Endometrial microvascular endothelial cells (primary cell): ENCODE data around the genes CNIH2, BRMS1, DPP3 and ZDHHC24.

DNA sequence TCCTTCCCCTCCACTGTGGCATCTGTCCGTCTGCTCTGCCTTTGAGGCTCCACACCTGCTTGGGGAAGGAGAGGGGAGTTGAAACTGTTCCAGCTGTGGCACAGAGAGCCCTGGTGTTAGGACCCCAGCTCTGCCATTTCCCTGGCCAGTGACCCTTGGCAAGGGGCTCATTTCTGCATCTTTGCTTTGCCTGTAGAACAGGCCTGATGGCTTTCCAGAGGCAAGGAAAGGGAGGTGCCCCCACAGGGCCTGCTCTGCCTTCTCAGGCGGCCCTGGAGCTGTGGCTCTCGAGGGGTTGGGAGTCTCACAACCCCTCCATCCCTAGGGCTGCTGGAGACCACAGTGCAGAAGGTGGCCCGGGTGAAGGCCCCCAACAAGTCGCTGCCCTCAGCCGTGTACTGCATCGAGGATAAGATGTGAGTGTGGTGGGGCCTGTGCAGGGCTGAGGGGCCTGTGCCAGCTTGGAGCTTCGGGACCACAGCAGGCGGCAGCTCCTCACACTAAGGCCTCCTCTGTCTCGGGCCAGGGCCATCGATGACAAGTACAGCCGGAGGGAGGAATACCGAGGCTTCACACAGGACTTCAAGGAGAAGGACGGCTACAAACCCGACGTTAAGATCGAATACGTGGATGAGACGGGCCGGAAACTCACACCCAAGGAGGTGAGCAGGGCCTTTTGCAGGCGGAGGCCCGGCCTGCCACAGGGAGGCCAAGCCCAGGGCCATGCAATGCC lies 15.9 kb downstream of the SART1 start:
- RAMPAGE, long total RNA: no peak

GRCh38 chr11:66002618-66003195 lies 404 bp downstream of the BANF1 start:
- RAMPAGE, long total RNA: no peak

GRCh38 chr11:66044728-66045598 lies 4.0 kb downstream of the GAL3ST3 start:
- RAMPAGE, long total RNA: no peak

DNA sequence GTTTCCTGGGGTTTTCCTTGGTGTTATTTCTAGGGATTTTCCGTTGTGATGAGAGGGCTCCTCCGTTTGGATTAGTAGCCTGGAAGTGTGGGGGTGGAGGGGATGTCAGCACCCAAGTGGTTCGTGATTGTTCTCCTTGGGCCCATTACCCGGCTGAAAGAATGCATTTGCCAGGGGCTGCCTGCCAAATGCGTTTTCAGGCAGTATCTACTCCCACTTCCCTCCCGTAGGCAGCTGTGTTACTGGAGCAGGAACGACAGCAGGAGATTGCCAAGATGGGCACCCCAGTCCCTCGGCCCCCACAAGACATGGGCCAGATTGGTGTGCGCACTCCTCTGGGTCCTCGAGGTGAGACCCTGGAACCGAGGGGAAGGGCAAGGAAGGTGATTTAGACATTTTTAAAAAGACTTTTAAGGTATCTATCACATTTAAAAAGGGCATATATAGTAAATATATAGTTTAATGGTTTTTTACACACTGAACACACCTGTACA lies 4.5 kb downstream of the SF3B2 start:
- RAMPAGE, long total RNA: no peak

GRCh38 chr11:66057935-66059135 lies 6.2 kb downstream of the SF3B2 start:
- RAMPAGE, long total RNA: no peak

DNA sequence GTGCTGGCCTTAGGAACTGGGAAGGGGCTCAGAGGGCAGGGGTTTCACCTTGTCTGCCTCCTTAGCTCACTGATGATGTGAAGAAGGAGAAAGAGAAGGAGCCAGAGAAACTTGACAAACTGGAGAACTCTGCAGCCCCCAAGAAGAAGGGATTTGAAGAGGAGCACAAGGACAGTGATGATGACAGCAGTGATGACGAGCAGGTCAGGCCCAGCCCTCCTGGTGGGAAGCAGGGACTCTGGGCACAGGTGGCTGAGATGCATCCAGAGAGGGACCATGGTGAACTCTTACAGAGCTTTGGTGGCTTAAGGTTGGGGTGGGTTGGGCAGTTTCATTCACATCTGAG lies 6.9 kb downstream of the SF3B2 start:
- RAMPAGE, long total RNA: no peak

DNA sequence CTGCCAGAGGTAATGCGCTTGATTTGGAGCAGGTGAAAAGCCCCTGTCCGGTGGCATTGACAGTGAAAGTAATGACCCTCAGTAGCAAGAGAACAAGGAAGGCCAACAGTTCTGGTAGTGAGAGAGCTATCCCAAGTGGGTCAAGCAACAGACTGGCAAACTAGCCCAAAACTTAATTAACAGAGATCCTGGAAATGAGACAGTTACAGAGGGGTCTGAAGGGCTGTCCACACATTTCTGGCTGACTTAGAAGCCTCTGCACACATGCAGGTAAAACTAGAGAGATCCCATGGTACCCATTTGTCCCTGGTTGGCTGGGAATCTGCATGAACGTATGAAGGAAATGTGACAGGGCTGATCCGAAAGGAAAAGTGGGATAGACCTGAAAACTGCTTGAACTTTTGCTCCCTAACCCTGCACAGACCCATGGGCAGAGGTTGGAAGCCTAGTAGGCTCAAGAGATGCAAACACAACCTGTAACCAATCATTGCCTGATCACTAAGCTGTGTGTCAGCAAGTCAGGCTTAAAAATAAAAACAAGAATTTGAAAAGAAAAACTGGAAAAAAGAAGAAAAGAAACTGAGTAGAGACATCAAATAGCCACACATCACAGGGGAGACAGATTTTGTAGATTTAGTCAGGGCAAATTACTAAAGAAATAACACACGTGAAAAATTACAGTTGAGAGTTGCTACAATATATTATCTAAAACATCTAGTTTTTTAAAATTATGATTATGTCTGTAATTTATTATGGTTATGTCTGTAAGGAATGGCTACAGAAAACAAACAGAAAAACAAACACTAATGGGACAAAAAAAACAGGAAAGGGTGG lies 75.5 kb downstream of the PACS1 start:
- RAMPAGE, long total RNA: no peak

DNA sequence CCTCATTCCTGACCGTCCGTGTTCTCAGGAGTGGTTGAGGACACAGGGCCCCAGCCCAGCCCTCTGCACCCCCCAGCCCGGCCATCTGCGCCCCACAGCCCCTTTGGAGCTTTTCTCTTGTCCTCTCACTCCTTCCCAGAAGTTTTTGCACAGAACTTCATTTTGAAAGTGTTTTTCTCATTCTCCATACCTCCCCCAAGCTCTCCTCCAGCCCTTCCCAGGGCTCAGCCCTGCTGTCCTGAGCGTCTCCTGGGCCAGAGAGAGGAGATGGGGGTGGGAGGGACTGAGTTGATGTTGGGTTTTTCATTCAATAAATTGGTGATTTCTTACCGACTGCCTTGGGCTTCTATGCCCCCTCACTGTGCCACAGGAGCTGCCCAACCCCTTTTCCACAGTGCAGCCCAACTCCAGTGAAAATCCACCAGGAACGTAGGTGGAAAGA lies 13.1 kb upstream of the KLC2 start:
- RAMPAGE, long total RNA: no peak

- RAMPAGE, long total RNA: no peak
These were observed at the start of gene CNIH2 for GRCh38 chr11:66277319-66278317. Gene CNIH2, plus strand, starts transcription at chr11:66278175.

DNA sequence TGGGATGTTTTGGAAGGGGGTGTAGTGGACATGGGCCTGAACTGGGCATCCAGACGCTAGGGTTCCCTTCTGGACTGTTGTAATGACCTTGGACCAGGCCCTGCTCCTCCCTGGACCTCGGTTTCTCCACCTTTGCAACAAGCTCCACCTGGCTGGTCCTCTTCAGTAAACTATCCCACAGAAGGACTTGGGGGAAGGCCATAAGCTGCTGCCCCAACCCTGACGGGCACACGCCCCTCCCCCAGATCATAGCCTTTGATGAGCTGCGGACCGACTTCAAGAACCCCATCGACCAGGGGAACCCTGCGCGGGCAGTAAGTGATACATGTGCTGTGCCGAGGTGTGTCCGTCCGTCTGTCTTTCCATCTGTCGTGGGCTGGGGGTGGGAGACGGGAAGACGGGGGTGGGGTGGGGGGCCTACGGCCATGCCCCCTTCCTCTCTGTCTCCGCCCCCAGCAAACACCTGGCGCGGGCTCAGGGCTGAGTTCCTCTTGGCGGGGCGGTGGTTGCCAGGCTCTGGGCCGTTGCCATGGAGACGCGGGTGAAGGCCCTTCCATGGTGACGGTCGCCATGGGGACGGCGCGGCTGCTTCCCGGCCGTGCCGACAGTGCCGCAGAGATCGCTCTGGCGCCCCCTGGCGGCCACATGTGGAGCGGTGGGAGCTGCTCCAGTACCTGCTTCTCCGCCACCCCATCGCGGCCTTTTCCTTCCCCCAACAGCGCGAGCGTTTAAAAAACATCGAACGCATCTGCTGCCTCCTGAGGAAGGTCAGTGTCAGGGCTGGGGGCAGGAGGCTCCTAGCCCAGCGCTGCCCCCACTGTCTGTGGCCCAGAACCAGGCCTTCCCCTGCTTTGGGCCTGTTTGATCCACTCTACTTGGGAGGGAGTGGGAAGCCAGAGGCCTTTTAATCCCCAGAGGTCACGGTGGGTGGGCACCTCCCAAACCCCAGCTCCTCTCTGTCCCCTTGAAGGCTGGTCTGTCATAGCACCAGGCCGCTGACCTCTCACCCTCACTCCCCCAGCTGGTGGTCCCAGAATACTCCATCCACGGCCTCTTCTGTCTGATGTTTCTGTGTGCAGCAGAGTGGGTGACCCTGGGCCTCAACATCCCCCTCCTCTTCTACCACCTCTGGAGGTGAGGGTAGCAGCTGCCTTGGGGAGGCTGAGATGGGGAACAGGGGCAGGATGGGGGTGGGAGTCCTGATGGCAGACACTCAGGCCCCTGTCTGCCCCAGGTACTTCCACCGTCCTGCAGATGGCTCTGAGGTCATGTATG lies 4.5 kb downstream of the CNIH2 start:
- RAMPAGE, long total RNA: no peak

DNA sequence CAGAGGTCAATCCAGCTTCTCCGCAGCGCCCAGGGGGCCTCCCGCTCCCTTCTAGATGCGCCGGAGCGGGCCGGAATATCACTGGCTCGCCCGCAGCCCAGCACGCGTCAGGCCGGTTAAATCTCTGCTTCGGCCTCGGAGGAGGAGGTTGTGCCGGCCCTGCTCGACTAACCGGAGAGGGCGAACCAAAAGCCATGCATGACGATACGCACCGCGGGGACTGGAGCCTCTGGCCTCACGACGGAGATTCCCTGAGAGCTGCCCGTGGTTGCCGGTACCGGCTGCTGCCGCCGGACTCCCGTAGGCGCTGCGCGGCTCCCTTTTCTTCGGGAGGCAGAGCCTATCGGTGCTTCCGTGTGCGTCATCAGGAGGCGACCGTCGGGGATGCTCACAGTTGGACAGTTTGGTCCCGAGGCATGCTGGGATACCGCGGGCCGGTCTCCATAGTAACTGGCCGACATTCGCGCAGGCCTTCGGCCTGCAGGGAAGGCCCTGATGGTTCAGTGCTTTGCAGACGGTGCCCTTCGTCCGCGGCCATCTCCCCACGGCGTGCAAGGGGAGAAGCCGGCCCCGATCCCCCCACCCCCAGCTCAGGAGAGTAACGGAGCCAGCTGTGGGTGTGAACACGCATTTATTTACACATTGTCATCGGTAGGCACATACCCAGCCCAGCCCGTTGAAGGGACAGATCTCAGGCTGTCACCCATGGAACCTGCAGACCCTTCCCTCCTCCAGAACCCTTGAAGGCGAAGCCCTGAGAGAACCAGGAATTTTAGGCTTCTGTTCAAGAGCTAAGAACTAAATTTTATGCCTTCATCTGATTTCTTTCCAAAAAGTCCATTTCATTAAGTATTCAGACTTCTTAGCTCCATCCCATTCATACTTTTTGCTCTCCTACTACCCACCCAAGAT lies at the start of gene BRMS1:
TSS of gene BRMS1 (minus strand) at position 345 of the 912 bp plus-strand sequence.
- RAMPAGE, long total RNA: start-site peak on the minus strand centred at position 321 of the sequence, 44 bp wide, 639 and 839 reads in 2 replicates

- RAMPAGE, long total RNA: start-site peak on the minus strand at chr11:66480226-66480255, 44 and 53 reads in 2 replicates
These were observed at the start of gene DPP3 for GRCh38 chr11:66480155-66480512. Gene DPP3, plus strand, starts transcription at chr11:66480434.

GRCh38 chr11:66543278-66544243 lies 2.3 kb downstream of the ZDHHC24 start:
- RAMPAGE, long total RNA: no peak

DNA sequence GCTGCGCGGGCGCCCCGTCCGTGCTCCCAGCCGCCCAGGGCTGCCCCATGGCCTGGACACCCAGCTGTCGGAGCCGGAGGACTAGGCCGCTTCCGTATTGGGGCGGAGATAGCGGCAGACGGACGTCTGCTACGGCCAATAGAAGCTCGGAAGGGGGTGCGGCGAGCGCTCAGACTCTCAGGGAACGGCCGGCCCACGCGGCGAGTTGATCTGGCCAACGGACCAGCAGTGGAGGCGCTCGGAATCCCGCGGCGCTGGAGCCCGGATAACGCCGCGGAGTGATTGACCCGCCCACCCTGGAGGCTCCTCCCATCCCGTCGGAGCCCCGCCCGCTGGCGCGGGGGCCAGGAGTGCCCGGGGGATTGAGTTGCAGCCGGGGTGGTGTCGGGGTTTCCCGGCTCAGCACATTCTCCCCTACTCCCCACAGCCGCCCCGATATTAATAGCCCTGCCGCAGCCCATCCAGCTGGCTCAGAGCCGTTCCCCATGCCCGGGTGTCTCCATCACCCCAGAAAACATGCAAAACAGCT lies at the start of gene ZDHHC24:
TSS of gene ZDHHC24 (minus strand) at position 94 of the 529 bp plus-strand sequence.
- RAMPAGE, long total RNA: no peak

DNA sequence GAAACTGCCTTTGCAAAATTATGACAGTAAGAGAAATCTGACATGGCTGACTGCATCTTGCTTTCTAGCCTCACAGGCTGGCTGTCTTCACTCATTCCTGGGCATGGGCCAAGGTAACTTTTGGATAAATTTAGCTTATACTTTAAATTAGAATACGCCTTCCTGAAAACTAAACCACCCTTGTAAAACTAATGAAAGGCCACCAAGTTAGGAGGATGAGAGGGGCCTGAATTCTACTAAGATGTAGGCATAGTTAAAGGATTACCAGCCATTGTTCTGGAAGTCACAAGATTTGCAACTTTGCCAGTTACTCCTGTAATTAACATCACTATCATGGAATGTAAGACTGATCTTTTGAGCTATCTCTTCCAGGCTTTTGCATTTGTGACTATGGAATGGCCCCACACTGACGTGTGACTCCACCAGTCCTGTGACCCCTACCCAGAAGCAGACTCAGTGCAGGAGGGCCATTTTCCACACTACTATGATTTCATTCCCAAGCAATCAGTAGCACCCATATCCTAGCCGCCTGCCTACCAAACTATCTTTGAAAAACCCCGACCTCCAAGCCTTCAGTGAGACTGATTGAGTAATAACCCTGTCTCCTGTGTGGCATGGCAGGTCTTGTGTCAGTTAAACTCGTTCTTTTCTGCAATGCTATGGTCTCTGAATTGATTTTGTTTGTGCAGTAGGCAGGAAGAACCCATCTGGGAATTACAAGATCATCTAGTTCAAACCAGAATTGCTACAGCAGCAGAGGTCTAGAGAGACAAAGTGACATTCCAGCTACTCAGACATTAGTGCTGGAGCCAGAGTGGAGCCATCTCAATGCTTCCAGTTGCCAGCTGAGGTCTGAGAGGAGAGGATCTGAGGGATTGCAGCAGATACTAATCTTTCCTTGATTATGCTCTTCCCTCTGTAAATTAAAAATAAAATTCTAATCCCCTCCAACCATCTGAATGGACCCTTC lies 1.8 kb upstream of the CTSF start:
- RAMPAGE, long total RNA: no peak

GRCh38 chr11:66616720-66617786 lies 623 bp downstream of the RBM14 start:
- RAMPAGE, long total RNA: no peak

- RAMPAGE, long total RNA: no peak
These were observed 6.6 kb downstream of the RBM14 start for GRCh38 chr11:66622802-66623649.

GRCh38 chr11:66623784-66624672 lies 7.6 kb downstream of the RBM14 start:
- RAMPAGE, long total RNA: no peak

DNA sequence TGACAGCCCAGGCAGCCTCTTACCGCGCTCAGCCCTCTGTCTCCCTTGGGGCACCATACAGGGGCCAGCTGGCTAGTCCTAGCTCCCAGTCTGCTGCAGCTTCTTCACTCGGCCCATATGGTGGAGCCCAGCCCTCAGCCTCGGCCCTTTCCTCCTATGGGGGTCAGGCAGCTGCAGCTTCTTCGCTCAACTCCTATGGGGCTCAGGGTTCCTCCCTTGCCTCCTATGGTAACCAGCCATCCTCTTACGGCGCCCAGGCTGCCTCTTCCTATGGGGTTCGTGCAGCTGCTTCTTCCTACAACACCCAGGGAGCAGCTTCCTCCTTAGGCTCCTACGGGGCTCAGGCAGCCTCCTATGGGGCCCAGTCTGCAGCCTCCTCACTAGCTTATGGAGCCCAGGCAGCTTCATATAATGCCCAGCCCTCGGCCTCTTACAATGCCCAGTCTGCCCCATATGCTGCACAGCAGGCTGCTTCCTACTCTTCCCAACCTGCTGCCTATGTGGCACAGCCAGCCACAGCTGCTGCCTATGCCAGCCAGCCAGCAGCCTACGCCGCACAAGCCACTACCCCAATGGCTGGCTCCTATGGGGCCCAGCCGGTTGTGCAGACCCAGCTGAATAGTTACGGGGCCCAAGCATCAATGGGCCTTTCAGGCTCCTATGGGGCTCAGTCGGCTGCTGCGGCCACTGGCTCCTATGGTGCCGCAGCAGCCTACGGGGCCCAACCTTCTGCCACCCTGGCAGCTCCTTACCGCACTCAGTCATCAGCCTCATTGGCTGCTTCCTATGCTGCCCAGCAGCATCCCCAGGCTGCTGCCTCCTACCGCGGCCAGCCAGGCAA lies 8.5 kb downstream of the RBM14 start:
- RAMPAGE, long total RNA: no peak

DNA sequence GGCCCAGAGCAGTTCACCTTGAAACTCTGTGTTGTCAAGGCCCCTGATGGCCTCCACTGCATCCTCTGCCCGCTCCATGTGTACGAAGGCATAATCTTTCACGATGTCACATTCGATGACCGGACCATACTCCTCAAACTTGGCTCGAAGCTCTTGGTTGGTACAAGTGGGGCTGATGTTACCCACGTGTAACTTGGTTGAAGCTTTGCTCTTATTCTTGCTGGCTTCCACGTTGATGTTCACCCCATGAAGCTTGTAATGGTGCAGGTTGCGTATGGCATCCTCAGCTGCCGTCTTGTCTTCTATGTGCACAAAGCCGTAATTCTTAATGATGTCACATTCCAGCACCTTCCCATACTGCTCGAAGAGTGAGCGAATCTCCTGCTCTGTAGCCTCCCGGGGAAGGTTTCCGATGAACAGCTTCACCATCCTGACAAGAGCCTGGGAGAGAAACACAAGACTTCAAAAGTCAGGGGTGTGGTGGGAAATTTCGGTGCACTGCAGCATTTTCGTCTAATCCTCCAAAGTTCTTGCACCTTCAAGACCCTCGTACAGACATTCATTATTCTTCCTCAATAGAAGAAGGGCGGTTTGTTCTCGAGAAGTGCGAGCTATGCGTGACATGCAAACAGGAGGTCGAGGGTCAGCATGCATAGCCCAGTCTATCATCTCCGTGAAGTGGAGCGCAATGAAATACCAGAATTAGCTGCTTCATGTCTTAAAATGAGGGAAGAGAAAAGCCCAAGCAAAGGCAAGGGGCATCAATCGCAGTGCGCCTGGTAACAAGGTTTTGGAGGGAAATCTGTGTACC lies 831 bp downstream of the RBM4B start:
- RAMPAGE, long total RNA: no peak